Bronchus fibroblast of lung (primary cell): ENCODE measurements around a stretch of chr10.

DNA sequence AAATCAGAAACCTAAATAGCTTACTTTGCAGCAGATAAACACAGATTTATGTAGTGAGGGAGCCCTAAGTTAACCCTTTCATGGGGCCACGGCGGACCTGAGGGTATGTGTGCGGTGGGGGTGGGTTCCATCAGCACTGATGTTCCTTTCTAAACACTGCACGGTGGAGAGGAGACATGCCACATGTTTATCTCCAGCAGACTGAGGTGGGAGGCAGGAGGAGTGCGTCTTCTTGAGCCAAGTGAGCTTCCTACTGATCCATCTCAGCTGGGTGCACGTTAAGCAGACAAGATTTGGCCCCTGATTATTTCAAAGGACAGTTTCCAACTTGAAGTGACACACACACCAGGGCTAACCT is 127.6 kb downstream of the WDR11 start:
- RAMPAGE, long total RNA = no peak

DNA sequence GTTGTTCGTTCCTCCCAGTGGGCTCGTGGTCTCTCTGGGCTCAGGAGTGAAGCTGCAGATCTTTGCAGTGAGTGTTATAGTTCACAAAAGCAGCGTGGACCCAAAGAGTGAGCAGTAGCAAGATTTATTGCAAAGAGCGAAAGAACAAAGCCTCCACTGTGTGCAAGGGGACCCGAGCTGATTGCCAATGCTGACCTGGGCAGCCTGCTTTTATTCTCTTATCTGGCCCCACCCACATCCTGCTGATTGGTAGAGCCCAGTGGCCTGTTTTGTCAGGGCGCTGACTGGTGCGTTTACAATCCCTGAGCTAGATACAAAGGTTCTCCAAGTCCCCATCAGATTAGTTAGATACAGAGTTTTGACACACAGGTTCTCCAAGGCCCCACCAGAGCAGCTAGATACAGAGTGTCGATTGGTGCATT is 183.2 kb downstream of the WDR11 start:
- RAMPAGE, long total RNA = no peak

- RAMPAGE, long total RNA = no peak
Measured at GRCh38 chr10:121216744-121217247, 365.6 kb downstream of the WDR11 start.

DNA sequence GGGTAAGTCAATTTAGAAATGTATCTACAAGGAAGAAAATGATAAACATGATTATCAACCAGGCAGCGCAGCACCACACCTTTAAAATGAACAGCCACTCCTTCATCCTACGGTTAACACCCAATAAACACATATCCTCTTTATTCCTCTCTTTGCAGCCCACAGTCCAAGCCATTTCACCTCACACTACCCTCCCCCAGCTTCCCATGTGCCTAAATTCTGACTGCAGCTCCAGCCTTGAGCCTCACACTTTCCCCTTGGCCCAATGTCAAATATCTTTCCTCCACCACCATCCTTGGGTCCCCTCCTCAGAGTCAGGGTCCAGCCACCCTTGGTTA is 362.5 kb downstream of the FGFR2 start:
- RAMPAGE, long total RNA = no peak

DNA sequence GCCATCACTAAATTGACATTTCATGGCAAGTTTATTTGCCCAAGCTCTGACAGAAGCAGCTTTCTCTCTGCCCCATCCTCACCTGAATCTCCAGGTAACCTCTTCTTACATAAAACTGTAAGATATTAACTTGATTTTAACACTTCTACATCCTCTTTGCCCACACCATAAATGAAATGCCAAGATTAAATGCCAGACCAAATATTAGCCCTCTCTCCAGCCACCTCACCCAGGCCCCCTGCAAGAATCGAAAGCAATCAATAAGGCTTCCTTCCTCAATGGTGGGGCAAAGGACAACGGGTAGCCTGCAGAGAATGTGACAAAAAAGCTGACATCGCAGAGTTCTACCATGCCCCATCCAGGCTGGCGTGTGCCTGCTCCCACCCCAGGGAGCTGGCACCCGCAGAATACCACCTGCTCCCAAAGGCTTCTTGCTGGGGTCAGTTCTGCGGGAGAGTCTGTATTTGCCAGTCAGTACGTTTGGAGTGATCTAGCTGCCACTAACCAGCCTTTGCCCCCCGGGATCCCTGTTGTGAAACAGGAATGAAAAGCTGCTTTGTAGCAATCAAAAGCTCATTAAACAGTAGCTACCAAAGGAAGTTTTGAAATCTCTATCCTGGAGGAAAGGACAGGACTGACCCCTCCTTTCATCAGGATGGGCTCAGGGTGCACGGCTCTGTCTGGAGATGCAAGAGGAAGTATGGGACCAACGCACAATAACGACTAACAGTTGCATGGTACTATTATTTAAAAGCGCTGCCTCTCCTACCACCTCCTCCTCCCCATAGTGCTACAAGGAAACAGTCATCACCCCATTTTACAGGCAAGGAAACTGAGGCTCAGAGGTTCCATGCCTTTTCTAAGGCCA is 67.2 kb downstream of the FGFR2 start:
- RAMPAGE, long total RNA = no peak

GRCh38 chr10:121549403-121549627 is 48.9 kb downstream of the FGFR2 start:
- RAMPAGE, long total RNA = no peak

GRCh38 chr10:121574366-121575120 is 23.7 kb downstream of the FGFR2 start:
- RAMPAGE, long total RNA = no peak

DNA sequence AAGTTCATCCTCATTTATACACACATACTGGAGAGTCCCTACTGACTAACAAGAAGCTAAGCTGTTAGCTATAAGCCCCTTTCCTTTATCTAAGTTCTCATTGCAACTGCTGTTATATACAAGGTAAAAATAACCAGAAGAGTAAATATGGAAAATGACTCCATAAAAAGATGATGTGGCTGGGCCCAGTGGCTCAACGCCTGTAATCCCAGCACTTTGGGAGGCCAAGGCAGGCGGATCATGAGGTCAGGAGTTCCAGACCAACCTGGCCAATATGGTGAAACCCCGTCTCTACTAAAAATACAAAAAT is 10.0 kb downstream of the ATE1 start:
- RAMPAGE, long total RNA = no peak

DNA sequence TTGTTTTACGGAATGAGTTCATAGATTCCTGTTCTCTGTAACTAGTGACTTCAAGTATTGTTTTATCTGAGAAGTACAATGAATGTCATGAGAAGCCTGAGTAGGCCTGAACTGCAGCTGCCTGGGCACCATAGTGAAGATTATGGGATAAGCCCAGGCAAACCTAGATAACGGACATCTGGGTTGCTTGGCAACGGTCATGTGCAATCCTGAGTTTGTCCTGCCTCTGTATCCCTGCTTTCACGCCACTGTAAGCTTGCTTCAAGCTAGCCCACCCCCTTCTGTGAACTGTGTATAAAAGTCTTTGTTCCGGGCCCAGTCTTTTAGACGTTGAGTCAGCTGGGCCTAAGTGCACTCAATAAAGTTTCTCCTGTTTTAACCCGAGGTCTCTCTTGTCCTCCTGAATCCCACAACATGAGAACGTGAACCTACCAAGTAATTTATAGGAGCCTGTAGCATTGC is 6.3 kb downstream of the ATE1 start:
- RAMPAGE, long total RNA = no peak

- RAMPAGE, long total RNA = no peak
Measured at GRCh38 chr10:121926499-121927124, 1.2 kb downstream of the ATE1 start.

- RAMPAGE, long total RNA = no peak
Measured at GRCh38 chr10:121930178-121931167, 2.6 kb upstream of the ATE1 start.

DNA sequence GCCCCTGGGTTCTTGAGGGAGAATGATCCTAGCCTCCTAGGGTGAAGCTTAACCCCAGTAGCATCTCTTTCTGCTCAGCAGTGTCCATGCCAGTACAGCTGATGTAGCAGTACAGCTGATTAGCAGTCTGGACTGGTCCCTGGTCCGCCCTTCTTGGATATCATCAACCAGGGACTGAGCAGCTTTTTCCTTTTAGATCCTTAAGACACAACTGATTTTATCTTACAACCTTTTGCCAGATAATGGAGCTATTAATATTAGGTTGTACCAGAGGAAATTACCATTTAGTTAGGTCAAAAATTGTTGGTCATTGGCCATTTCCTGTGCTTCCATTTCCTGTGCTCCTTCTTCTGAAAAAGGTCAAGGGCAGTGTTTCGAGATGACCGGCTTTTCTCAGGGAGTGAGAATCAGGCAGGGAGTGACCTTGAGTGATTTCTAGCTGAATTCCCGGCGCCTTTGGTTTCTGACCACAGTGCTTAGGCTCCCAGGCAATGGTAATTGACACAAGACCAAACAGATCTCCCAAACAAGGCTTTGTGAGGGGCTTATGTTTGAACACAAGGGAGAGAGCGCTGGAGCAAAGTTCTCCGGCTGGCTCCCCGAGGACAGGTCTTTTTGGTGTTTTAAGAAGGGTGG is 65.5 kb downstream of the TACC2 start:
- RAMPAGE, long total RNA = no peak

GRCh38 chr10:122127729-122128252 is 138.8 kb downstream of the TACC2 start:
- RAMPAGE, long total RNA = no peak

GRCh38 chr10:122149026-122150055 is 121.8 kb upstream of the BTBD16 start:
- RAMPAGE, long total RNA = no peak

DNA sequence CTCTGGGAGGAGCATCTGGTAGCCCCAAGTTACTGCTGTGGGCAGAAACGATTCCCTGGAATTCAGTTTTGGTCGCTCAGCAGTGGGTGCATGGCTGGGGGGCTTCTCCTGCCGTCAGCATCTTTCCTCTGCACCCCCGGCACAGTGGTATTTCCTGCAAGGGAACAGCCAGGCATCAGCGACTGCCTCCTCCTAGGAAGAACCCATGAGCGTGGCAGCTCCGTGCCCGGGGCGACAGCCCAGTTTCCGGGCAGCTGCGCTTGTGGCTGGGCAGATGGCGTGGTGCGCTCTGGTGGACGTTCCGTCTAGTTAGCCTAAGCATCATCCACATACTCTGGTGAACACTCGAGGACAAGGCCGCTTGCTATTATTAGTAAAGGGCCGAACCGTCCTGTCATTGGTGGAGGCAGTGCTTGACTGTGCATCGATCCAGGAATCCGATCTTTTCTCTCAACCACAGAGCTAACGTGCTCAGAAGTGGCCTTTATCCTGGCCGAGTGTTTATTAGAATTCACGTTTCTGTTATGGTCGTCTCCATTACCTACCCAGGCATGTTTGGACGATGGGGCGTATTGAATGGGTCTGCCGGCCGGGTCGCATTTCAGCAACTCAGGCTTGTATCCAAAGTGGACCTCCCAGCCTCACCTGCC is 106.8 kb upstream of the BTBD16 start:
- RAMPAGE, long total RNA = no peak

- RAMPAGE, long total RNA = no peak
Measured at GRCh38 chr10:122286711-122287351, 15.7 kb downstream of the BTBD16 start.

GRCh38 chr10:122300928-122301439 is 29.9 kb downstream of the BTBD16 start:
- RAMPAGE, long total RNA = no peak

DNA sequence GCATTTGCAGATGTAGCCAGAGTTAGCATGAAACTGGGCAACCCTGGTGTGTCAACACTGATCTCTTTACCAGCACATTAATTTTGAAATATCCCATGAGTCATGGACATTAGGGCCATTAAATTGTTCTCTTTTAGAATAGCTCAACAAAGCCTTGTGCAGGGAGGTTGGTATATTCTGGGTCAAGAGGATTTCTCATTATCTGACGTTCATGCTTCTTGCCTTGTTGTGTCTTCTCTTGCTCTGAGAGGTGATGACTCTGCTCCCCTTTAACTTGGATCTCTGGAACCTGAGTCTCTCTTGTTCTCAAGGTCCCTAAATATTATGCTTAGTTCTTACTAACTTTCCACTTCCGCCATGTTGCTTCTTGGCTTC is 50.1 kb upstream of the PLEKHA1 start:
- RAMPAGE, long total RNA = no peak

DNA sequence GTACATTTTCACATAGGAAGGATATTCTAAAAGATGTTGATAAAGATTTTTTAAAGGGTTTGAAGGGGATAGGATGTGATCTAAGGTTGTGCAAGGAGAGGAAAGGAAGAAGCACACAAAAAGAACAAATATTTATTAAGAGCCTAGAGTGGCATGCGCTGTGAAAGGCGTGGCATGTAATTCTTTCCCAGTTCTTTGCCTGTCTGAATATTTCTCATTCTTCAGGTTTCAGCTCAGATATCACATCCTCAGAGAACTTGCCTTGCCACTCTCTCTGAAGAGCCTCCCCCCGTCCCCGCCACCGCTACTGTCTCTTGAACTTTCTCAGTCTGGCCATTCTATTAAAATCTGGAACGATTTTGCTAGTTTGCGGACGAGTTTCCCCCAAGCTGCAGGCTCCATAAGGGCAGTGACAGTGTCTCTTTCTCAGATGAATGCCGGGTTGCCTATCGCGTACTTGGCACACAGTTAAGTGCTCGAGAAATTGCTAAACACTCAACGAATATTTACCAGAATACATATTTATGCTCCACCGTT is 826 bp upstream of the PLEKHA1 start:
- RAMPAGE, long total RNA = no peak

DNA sequence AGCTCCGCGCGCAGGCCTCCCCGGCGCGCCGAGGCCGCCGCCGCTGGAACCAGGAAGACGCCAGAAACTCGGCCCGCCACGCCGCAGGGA is 148 bp upstream of the PLEKHA1 start:
- RAMPAGE, long total RNA = no peak